NB4 (cell line): ENCODE data around the genes UBAP2, DCTN3, FAM205A and VCP.

GRCh38 chr9:33443622-33444281 is 3.6 kb downstream of the AQP3 start:
- RRBS, result no CpG with 5 or more reads among the region's 8 CpGs

GRCh38 chr9:33452634-33453344 is 5.4 kb upstream of the AQP3 start:
- RRBS, result no CpG with 5 or more reads among the region's 10 CpGs

DNA sequence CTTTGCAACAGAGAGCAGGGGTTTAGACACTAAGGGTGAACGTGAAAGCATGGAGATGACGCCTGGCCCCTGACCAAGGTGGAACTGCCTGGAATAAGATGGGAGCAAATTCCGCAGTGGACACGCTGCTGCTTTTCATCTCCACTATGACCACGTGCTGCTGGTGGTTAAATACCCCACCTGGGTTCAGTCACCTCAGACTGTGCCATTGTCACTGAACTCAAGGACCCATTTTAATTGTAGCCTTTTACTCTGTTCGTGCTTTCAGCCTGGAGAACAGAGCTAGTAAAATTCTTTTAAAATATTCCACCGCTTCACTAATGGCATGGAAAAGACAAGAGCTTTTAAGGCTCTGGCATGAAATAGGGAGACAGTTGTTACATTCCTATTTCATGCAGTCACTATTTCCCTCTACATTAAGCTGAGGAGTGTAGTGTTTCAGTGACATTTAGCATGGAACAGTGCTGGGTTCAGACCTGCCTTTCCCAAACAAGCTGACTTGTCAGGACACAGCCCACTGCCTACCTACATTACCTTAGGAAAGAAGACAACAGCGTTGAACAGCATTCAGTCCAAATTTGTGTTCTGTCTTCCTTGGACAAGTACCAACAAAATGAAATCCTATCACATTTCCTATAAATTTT is 96.9 kb downstream of the ANKRD18B start:
- RRBS, result no CpG with 5 or more reads among the region's 8 CpGs

- RRBS, result no CpG with 5 or more reads among the region's 25 CpGs
Measured at GRCh38 chr9:33721924-33722460, 73.4 kb upstream of the PRSS3 start.

DNA sequence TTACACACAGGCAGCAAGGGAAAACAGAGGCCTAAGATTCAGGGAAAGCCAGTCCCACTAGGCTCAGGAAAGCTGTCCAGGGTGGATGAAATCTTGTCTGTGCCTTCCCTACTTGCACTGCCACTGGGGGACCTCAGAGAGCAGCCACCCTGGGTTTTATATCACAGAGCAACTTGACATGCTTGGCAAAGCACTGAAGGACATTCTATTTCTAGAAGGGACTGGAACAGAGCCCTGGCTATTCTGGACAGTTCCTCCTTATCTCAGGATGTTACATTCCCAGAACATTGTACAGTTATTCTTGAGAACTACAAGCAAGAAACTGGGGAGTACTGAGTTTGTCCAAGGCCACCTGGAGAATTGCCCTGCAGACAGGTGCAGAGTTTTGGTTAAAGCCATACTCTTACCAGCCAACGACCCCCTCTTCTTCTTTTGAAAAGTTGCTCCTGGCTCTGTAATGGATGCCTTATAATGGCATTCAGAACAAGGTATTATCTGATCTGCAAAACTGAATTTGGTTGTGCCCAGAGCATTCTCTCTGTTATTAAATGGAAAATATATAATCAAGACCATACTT is 7.4 kb upstream of the PRSS3 start:
- RRBS, result no CpG with 5 or more reads among the region's 1 CpG

DNA sequence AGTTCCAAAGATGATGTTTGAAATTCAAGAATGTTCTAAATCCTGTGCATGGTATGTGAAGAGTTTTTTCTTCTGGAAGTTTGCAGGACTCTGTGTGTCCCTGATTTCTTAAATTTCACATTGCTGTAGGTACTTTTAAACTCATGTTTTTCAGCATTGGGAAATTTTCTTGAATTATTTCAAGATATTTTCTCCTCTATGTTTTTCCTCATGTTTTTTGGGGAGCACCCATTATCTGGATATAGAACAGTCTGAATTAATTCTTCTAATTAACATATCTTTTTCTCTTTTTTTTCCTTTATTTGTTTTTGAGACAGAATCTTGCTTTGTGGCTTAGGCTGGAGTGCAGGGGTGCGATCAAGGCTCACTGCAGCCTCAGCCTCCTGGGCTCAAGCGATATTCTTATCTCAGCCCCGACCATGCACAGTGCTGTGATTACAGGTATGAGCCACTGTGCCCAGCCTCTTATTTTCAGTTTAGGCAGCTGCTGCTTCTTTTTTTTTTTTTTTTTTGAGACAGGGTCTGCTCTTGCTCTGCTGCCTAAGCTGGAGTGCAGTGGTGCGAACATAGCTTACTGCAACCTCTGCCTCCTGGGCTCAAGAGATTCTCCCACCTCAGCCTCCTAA is 20.1 kb downstream of the UBE2R2 start:
- RRBS, result no CpG with 5 or more reads among the region's 4 CpGs

- RRBS, result no CpG with 5 or more reads among the region's 10 CpGs
Measured at GRCh38 chr9:33916884-33917368, 100.0 kb downstream of the UBE2R2 start.

- RRBS, result no CpG with 5 or more reads among the region's 1 CpG
Measured at GRCh38 chr9:34046758-34047163, 1.9 kb downstream of the UBAP2 start.

DNA sequence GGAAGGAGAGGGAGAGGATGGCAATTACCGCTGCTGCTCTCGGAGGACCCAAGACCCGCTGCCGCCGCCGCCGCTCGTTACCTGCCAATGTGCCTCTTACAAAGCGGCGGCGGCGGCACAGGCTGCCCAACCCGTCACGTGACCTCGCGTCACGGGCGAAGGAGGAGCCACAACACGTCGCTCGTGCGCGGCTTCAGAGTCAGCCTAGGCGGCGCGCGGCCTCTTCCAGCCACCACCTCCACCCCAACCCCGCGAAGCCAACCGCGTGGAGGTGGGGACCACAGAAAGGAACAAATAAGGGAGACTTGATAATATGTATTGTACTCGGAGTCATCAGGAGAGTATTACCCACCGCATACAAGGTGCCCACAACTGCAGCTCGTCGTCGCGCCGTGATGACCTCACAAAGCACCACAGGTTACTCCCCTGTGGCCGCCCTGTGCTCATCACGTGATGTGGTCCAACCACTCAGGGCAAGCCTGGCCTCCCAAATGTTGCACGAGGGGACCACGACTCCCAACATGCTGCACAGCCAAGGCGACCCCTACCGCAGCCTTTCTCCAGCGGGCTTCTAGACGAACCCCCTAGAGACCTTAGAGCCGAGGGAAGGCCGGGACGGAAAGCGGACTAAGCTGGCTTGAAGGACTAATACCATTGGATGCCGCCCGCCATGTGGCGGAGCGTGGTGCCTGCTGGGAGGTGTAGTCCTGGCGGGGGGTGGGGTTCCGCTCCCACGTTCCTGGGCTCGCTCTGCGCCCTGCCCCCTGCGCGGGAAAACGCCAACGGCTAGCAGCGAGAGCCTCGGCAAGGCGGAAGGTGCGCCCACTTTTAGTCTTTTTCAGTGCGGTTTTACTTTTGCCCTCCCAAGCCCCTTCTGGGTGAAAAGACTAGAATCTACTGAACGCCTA is at the start of gene UBAP2:
Gene UBAP2, minus strand, starts transcription at position 91 of the 908 bp plus-strand sequence.
- RRBS, result no CpG with 5 or more reads among the region's 69 CpGs

- RRBS, result no CpG with 5 or more reads among the region's 7 CpGs
Measured at GRCh38 chr9:34253334-34254340, 74.8 kb downstream of the UBAP1 start.

GRCh38 chr9:34571196-34571584 is 18.3 kb downstream of the CNTFR start:
- RRBS, result no CpG with 5 or more reads among the region's 9 CpGs

DNA sequence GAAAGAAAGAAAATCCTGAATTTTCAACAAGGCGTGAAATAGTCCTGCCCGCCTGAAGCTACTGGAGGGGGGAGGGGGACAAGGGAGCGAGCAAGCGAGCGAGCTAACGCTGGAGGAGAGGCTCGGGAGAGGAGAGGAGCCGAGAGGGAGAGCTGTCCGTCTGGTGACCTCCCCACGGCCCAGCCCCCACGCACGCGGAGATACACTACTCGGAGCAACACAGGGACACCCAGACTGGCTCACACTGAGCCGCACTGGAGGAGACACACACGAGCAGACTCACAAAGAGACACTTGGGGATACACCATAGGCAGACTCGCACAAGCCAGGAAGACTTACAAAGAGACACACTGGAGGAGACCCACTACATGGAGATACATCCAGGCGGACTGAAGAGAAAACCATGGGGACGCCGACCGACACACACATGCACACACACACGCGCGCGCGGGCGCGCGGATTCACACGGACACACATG is 857 bp downstream of the CNTFR start:
- RRBS, result no CpG with 5 or more reads among the region's 30 CpGs

DNA sequence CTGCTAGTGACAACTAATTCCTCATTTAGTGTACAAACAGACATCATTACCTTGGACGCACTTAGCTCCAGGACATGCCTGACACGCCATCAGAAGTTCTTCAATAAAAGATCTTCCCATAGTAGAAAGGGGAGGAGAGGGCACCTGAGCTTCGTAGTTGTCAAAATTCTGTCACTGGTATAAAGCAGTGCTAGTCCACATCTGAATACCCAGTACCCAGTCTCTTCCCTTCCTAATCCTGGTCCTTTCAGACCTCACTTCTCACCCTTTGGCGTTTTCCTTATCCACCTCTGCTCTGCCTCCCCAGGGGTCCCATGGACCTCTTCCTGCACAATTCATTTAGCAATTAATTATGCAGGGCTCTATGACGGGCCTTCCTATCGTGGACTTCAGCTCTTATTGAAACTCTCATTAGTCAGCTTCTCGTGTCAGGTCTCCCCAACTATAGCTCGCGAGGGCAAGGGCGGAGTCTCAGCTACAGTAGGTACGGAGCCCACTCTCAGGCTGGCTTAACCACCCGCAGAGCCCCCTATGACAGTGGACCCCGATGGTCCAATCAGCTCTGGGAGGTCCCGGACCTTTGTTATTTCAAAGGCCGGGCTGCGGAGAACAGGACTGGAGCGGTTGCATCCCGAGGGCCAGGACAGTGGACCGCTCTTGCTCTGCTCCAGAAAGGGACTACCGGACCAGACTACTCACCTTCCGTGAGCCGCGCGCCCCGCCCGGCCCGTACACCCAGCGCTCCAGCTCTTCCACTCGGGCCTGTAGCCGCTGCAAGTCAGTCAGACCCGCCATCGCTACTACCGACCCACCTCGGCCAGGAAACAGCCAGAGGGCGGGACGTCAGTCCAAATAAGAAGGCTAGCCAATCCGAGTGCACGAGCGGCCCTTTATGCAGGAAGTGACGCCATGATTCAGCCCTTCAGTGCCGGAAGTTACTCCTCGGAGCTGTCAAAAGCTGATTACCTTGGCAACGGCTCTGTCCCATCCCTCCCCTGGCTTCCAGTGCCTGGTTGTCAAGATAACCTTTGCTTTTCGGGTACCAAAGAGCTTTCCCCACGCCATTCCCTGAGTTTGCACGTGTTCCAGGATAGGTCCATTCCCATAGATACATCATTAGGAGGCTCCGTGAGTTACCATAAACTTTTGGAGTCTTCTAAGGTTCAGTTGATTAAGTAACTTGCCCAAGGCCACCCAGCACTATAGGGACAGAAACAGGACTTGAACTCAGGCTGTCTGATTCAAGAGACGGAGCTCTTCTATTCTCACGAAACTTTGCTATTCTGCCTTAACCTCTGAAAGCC is at the start of gene DCTN3:
Gene DCTN3, minus strand, starts transcription at position 826 of the 1,304 bp plus-strand sequence.
- RRBS, result 9% methylated on average over 11 of the region's 49 CpGs

DNA sequence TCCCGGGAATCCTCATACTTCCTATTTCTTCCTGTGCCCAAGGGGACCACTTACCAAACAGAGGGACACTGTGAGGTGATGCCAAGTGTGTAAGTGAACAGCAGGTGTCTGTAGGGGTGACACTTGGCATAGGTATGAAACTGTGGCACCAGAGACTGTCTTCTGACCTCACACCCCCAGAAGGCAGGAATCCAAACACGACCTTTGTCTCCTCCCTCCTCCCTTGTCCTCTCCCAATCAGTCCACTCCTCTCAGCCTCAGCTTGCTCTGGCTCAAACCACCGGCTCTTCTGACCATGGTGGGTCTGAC is 1.4 kb upstream of the ARID3C start:
- RRBS, result no CpG with 5 or more reads among the region's 3 CpGs

GRCh38 chr9:34653069-34654145 is 1.4 kb downstream of the IL11RA start:
- RRBS, result no CpG with 5 or more reads among the region's 14 CpGs

- RRBS, result no CpG with 5 or more reads among the region's 3 CpGs
Measured at GRCh38 chr9:34662940-34663623, 625 bp upstream of the CCL27 start.

DNA sequence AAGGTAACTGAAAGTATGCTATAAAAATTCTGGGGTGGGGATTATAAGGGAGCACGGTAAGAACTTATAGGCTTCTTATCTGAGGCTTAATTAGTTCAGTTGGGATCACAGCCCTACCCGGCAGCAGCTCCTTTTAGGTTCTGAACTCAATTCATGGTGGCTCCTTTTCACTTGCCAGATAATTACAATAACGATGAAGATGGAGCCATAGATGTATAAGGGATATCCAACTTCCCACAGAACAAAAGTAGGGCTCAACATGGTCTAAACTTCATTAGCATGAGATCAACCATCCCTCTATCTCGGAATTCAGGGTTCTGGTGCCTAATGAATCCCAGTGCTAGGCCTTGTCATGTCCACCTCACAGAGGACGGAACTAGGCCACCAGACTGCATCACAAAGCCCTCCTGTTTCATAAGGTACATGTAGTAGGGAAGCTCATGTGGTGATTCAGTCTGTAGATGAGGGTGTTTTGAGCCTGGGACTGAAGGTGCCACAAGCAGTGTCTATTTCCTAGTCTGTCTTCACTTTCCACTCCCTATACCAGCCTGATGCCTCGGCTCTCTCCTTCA is at the start of gene FAM205A:
Gene FAM205A, minus strand, starts transcription at position 322 of the 572 bp plus-strand sequence.
- RRBS, result no CpG with 5 or more reads among the region's 6 CpGs

DNA sequence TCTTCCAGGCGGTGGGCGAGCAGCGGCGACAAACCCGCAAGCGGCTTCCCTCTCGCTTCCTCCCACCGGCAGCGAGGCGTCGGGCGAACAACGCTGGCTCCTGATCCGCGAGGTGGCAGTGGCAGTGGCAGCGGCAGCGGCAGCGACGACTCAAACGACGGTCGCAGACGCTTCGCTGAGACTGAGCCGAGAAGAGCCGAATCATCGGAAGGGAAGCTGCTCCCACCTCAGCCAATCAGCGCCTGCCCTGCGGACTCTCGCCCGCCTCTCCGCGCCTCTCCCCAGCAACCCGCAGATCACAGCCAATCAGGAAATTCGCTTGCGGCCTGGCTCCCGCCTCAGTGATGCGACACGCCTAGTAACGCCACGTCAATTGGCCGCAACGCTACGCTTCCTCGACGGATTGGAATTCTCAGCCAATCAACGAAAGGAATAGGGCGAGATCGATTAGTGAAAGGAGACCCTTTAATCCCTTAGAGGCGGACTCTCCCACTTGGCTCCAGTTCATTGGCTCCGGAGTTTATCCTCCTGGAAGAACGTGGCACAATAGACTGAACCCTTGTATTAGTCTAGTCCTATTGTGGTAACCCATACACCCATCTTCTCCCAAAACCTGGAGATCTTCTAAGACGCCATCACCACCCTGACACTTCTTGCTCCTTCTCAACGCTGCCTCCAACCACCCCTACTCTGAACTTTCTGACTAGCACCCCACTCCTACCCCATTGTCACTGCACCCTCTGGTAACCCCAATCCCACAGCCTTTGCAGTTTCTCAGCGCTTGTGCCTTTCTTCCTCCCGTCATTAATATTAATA is at the start of gene VCP:
Gene VCP, minus strand, starts transcription at position 183 of the 816 bp plus-strand sequence.
- RRBS, result under 1% methylated on average over 7 of the region's 56 CpGs

GRCh38 chr9:35175118-35175678 is 13.4 kb downstream of the UNC13B start:
- RRBS, result no CpG with 5 or more reads among the region's 3 CpGs

- RRBS, result 61% methylated on average over 9 of the region's 26 CpGs
Measured at GRCh38 chr9:35490428-35490862, 534 bp downstream of the RUSC2 start.